Mesenchymal stem cell of adipose (primary cell): ENCODE measurements around the genes AWAT2 and ARR3.

- CAGE, long polyA plus RNA: no peak
Observed at GRCh38 chrX:65133939-65134441, 99.4 kb downstream of the ZC3H12B start.

DNA sequence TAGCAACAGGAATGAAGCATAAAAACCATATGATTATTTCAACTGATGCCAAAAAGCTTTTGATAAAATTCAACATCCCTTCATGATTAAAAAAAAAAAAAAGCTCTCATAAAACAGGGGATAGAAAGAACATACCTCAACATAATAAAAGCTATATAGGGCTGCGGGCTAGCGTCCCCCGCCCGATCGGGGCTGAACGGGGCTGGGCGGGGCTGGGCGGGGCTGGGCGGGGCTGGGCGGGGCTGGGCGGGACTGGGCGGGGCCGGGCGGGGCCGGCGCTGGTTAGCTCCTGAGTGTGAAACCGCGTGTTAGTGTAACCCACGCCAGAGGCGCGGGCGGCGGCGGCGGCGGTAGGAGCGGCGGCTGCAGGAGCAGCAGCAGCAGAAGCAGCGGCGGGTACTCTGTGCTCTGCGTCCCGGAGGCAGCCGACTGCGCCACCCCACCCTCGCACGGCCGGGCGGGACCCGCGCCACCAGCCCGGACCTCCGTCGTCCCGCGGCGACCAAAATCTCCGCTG, 128.2 kb downstream of the LAS1L start:
- CAGE, long polyA plus RNA: no peak

GRCh38 chrX:65514503-65515028, 20.0 kb downstream of the LAS1L start:
- CAGE, long polyA plus RNA: no peak

DNA sequence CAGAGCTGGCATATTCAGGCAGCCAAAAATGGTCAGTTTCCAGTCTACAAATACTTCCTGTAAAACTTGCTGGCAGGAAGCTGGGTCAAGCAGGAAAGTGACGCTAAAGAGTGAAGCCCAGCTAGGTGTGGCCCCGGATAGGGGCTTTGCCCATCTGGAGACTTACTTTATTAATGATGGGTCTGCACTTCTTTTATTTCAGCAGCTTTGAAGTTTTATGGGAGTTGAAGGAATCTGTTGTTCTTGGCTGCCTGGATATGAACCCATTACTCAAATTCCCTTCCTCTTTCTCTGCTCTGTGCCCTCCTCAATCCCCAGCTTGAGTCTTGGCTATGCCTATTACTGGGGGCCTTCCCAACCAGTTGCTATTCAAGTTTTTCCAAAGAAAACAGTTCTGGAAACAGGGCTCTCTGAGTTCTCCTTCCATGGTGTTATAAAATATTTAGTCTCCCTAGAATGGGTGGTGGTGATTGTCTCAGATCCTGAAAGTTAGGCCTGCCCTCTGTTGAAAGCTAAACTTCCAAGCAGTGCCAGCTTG, 36.7 kb downstream of the MSN start:
- CAGE, long polyA plus RNA: no peak

- CAGE, long polyA plus RNA: no peak
Observed at GRCh38 chrX:66005050-66006291, 34.4 kb downstream of the VSIG4 start.

DNA sequence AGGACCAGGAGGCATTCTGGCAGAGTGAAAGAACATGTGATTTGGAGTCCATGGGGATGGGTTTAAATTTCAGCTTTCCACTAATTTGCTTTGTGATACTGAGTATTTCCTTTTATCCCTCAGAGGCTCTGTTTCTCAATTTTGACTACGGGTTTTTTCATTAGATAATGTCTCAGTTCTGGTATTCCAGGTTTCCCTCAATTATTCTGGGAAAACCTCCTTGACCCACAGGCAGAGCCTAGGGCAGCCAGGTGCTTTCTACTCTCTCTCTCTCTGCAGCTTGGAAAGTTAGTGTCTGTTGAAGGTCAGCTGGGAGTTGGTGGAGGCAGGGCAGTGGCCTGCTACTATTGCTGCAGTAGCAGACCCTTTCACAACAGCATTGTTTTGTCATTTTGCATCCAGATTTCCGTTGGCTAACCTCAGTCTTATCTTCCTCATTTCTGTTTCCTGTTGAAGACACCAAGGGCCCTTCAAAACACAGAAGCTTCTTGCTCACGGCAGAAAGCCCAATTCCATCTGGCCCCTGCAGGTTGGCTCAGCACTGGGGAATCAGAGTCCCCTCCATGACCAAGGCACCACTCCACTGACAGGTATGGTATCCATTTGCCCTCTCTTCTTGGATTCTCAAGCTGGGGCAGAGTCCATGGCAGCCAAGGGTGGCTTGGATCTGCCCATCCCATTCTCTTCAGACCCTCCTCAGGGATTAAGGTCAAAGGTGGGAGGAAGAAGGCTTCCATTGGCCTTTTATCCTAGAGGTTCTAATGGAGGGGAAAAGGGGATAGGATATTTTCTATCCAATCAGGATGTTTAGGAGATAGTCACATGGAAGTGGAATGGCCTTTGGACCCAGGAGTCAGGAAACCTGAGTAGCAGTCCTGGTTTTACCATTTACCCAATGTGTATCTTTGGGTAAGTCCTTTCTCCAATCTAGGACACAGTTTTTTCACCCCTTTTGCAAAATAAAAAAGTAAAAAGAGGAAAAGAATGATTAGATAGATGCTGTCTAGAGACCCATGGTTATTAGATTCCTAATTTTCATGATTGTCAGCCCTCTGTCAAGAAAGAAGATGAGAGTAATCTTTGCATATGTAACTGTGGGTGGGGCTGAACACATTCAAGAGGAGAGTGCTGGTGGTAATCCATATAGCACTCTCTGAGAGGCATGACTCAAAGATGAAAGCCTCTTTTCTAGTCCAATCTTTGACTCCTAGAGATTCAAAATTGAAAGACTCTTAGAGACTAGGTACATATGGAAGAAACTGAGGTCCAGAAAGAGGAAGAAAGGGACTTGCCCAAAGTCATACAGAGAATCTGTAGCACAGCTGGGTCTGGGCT, 24.5 kb downstream of the VSIG4 start:
- CAGE, long polyA plus RNA: no peak

DNA sequence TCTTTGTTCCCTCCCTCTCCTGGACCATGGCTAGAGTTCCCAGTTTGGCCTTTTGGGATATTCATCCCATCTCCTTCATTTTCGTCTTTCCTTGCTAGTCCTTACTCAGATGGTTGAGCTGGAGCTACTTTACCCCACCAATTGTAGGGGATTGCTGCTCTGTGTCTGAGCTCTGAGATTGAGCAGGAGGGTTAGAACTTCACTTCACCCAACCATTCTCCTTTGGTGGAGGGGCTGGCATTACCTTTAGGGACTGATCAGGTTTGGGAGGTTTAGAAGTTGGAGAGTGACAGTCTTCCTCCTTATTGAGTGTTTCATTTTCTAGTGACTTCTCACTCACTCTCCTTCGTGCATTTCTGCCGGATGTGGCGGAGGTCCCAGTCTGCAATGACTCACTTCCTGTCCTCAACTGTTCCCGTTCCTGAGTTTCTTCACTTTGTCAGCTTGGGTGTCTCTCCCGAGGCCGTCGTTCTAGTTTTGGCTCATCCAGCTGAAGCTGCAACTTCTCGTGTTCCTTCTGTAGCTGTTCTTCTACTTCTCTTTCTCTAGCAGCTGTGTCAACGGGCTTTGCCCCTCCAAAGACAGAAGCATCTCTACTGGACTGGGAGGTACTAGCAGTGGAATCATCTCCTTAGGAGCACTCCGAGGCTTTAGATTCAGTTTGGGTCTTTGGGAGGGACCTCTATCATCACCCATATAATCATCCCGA, 35.0 kb upstream of the VSIG4 start:
- CAGE, long polyA plus RNA: no peak

DNA sequence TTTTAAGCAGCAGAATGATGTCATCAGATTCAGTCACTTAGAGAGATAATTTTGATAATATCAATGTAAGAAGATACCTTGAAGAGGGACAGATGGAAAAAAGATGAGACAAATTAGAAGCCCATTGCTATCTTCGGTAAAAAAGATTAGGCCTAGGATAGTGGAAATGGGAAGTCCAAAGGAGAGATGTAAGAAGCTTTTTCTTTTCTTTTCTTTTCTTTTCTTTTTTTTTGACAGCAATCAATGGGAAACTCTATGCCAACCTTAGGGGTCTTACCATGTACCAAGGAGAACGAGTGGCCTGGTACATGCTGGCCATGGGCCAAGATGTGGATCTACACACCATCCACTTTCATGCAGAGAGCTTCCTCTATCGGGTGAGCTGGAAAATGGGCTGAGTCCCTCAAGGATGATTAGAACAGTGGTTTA, 94.6 kb downstream of the HEPH start:
- CAGE, long polyA plus RNA: no peak

GRCh38 chrX:66728818-66729394, 90.0 kb upstream of the EDA2R start:
- CAGE, long polyA plus RNA: no peak

- CAGE, long polyA plus RNA: no peak
Observed at GRCh38 chrX:66942590-66942995, 303.7 kb upstream of the EDA2R start.

GRCh38 chrX:68432681-68432857, 726 bp downstream of the OPHN1 start:
- CAGE, long polyA plus RNA: no peak

DNA sequence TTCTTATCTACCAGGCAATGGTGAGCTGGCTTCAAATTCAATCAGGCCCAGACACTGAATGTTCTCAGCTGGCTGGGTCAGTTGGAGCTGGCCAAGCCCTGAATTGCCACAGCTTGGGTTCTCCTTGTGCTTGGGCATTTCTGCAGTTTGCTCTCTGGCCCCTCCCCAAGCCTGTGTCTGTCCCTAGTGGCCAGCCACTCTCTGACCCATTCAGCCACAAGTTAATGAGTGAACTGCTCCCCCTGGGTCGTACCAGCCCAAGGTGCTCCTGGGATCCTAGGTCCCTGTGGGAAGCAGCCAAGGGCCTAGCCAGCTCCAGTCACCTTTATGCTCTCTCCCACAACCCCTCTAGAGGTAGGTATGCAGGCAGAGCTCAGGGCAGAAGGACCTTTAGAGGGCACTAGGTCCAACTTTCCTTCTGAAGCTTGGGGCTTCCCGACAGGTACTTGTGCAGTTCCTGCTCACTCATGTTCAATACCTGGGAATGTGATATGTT, 51.5 kb downstream of the STARD8 start:
- CAGE, long polyA plus RNA: no peak

- CAGE, long polyA plus RNA: no peak
Observed at GRCh38 chrX:68794704-68795198, 34.1 kb upstream of the EFNB1 start.

DNA sequence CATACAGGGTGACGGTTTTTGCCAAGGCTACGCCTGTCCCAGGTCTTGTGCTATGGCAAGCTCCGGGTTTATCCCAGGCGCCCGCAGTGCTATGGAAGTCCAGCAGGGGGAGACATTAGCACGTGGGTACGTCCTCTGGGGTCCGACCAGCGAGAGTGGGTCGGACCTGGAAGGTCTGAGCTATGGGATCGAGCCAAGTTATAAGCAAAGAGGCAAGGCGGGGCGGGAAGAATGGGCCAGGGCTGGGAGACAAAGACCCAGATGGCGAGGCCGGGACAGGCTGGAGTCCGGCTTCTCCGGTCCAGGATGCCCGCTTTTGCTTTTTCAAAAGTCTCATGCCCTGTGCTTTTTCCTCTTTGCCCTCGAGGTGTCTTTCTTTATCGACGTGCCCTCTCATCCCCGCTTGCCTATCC, 954 bp upstream of the EFNB1 start:
- CAGE, long polyA plus RNA: no peak

GRCh38 chrX:68831958-68832860, 3.4 kb downstream of the EFNB1 start:
- CAGE, long polyA plus RNA: no peak

DNA sequence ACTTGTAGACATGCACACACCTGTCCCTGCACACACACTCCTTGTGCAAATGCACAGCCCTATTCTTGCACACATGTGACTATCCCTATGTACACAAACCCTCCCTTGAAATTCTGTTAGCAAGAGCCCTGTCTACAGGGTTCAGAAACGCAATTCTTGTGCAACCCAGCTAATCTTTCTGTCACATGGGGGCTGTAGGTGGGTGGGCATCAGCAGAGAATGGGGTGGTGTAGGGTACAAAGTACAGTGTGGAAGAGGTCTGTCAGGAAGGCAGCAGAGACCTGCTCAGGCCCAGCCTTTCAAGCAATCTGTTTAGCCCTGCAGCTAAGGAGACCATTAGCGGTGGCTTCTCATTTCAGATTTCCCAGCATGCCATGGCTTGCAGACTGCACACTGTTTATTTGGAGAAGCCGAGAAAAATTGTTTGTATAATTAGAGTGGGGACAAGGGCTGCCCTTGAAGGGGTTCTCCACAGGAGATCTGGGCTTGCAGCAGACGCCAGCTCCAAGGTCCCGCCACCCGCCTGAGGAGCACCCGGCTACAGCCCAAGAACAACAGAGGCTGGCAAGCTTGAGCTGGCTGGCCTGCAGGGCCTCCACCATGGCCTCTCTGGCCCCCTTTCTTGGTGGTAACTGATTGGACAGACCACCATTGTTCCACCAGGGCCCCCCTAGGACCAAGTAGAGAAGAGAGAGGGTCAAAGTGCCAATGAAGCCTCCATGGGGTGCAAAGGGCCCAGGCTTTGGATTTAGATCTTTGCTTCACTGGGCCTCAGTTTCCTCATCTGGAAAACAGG, 144.1 kb upstream of the PJA1 start:
- CAGE, long polyA plus RNA: no peak

DNA sequence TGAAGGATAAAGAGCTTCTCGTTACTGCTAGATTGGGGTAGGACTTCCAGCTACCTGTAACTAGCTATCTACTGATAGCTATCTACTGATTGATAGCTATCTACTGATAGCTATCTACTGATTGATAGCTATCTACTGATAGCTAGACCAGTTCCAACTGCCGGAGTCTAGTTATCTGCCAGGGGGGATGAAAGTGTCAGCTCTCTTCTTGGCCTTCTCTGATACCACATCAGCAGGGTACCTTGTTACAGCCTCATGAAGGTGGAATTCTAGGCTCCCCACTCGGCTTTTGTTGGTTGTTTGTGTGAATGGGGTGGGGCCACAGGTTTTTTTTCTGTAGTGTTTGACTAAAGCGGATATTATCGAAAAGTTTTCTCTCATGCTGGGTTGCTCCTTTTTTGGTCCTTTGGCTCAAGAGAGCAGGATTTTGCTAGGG, 59.4 kb downstream of the AWAT2 start:
- CAGE, long polyA plus RNA: no peak

DNA sequence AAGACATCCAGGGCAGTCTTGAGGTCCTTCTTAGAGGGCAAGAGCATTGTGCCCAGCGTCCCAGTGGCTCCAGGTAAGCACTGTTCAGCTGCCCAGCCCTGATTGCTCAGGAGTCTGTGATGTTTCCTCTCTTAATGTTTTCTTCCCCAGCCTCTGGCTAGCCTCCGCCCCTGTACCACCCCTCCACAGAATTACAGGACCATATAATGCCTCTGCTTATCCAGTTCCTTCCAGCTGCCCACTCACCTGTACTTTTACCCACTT, at the start of gene AWAT2:
Gene AWAT2 (minus strand): TSS at position 53 of the 264 bp plus-strand sequence.
- CAGE, long polyA plus RNA: no peak

DNA sequence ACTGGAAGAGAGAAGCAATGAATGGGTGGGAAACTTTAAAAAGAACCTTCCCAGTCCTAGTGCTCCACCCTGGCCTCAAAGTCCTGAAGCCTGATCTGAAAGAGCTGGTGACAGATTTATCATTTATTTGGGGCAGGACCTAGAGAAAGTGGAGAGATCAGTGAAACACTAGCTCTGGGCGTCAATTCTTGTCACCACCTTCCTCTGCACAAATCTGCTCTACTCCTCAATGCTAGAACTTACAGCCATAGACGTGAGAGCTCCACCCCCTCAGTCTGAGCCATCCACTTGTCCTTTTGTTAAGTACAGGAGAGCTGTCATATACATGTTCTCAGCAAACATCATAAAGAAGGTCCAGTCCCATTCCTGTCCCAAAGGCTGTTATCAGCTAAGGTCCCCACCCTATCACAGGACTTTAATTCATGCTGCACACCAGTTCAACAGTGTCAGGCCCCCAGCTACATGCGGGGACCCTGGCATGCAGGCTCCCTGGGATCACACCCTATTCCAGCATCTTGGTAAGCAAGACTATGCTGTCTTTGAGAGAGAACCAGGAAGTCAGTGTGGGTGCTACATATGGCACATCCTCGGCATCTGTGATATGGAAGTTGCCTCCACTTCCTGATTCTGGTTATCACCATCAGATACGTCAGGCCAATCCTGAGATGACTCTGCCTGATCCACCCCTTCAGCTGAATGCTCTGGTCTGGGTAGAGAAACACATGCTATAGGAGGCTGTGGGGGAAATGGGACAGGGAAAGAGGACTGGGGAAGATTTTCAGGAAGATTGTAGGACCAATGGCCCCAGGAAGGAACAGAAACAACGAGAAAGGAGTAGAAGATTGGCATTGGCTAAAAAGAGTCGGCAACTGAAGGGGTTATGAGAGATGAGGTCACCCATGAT, 2.3 kb downstream of the P2RY4 start:
- CAGE, long polyA plus RNA: no peak

- CAGE, long polyA plus RNA: no peak
Observed at GRCh38 chrX:70267958-70268480, at the start of gene ARR3. Gene ARR3 (plus strand): TSS chrX:70268334.